B cell (primary cell): ENCODE results near the genes PURA, WDR55, PCDHA8, PCDHA13, PCDHB1 and PCDHGB4.

DNA sequence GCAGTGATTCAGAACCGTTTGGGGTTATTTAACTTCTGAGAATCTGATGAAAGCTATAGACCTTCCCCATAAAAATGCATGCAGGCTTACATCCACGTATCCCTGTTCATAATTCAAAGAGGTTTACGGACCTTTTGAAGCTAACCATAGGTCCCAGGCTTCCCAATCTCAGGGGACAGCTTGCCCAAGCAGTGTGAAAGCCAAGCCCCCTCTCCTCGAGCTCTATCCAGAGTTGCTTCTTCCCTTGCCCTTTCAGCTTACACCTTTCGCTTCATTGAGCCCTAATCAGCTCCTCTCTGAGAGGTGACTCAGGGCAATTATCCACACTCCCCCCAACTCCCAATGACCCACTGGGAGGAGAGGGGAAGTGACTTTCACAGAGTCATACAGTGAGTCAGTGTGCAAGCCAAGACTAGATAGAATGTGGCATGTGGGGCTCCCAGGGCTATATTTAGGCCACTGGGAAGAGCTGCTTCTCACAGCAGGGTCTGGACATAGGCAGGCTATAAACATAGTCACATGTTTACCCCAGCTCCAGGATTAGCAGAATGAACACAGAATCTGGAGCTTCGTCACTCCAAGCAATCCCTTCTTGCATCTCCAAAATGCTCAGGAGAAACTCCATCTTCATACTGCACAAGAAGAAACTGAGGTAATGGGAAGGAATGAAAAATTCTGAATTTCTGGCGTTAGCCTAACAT lies 57.4 kb downstream of the NRG2 start:
- PRO-cap = no peak
- CAGE, long polyA plus RNA = no peak

GRCh38 chr5:140113530-140114256 lies at the start of gene PURA:
TSS of gene PURA (plus strand) at chr5:140114109.
- PRO-cap = bidirectional peak, plus-strand start at chr5:140114128, minus-strand start at chr5:140113989
- CAGE, long polyA plus RNA = no peak

- PRO-cap = no peak
- CAGE, long polyA plus RNA = no peak
These were observed 59.5 kb downstream of the PFDN1 start for GRCh38 chr5:140243092-140244114.

DNA sequence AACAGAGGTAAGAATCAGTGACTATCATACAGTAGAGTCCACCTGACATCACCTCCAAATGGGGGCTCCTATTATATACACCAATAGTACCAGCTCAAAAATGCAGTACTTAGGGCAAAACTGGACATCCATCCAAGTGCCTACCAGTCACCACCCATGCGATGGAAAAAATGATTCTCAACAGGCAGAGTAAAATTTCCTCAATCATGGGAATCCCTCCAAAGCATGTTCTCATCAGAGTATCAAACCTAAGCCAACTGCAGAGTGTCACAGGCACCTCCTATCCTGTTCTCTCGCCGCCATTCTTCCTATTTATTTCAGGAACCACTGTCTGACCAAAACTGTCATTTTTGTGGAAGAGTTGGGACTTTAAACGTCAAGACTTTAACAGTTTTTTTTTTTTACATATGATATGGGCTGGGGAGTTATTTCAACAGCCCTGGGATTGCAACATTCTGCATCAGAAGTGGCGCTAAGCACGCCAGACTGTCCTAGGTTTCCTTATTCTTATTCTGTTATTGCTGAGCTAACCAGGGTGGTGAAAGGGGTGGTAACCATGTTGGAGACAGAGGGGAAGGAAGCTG lies 29.5 kb downstream of the PFDN1 start:
- PRO-cap = no peak
- CAGE, long polyA plus RNA = no peak

DNA sequence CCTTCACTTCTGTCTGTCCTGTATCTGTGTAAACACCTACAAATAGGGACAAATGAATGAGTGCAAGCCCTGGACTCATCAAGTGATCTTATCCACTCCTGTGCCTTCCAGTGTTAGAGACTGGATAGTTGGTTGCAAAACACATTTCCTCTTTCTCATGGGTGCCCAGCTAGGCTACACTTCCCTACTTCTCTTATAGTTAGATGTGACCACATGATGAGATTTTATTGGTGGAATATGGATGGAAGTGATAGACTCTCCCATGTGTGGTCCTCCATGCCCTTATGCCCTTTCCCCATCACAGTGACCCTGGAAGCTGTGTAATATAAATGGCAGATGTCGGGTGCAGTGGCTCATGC lies 17.0 kb upstream of the PFDN1 start:
- PRO-cap = no peak
- CAGE, long polyA plus RNA = no peak

DNA sequence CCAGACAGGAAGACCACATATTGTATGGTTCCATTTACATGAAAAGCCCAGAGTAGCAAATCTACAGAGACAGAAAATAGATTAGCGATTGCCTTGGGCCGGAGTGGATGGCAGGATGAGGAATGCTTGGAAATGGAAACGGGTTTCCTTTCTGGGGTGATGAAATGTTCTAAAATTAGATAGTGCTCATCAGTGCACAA lies 23.6 kb downstream of the SLC35A4 start:
- PRO-cap = no peak
- CAGE, long polyA plus RNA = no peak

DNA sequence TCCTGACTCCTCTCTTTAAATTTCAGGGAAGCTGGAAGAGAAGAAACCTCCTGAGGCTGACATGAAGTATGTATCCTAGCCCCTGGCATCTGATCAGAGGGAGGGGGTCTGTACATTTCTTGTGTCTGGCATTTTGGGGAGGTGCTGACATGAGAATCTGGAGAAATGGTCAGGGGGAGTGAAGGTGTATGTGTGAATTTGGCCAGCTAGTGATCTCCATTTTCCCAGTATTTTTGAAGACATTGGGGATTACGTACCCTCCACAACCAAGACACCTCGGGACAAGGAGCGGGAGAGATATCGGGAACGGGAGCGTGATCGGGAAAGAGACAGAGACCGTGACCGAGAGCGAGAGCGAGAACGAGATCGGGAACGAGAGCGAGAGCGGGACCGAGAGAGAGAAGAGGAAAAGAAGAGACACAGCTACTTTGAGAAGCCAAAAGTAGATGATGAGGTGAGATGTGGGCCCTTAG lies 6.0 kb upstream of the WDR55 start:
- PRO-cap = no peak
- CAGE, long polyA plus RNA = start-site peak on the minus strand centred at position 318 of the sequence, 53 bp wide, 14 and 11 reads in 2 replicates

- PRO-cap = bidirectional peak, plus-strand start at chr5:140664853, minus-strand start at chr5:140664752
- CAGE, long polyA plus RNA = no peak
These were observed at the start of gene WDR55 for GRCh38 chr5:140664566-140665282. TSS of gene WDR55 (plus strand) at chr5:140664904.

DNA sequence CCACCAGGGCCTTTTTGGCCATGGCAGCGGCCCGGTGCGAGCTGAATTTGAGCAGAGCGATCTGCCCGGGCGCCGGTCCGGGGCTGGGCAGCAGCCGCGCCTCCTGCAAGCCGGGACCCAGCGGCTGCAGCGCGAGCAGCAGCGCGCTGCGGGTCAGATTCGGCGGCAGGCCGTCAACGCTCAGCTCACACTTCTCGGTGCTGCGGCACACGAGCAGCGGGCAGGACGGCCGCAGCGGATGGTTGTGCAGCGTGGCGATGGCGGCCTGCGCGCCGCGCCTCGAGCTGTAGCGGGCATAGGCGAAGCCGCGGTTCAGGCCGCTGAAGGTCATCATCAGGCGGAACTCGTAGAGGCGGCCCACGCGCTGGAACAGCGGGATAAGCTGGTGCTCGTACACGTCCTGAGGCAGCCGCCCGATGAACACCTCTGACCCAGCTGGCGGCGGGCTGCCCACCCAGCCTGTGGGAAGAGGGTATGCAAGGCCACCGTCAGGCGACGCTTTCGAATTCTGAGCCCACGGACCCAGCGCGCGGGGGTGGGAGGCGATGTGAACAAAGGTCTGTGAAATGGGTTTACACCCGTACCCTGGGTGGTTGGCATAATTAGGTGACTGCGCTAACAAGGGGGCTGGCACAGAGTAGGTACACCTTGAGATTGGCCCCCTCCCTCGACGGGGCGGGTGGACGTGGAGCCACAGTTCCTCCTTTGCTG lies 773 bp downstream of the DND1 start:
- PRO-cap = no peak
- CAGE, long polyA plus RNA = no peak

DNA sequence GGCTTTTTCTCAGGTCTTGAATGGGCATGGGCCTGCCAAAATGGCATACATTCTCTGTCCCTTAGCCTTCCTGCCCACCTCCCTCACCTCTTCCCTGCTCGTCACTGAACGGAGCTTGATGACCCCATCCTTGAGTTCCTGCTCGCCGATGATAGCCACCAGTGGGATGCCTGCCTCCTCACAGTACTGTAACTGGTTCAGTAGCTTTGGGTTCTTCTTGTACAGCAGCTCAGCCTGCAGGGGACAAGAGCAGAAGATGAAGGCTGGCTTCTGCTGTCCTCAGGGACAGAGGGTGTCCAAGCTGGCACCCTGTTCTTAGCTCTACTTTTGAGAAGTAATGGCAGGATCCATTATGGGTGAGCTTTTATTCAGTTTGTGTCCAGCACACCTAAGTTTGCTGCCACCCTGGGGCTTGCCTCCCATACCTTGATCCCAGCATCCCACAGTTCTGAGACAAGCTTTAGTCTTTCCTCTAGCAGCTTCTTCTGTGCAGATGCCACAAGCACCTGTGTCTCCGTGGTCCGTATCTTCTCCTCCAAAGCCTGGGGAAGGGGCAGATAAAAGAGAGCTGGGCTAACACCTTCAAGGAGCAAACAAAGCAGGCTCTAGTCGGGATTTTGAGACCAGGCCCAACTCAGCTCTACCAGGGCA lies 1.3 kb upstream of the DND1 start:
- PRO-cap = no peak
- CAGE, long polyA plus RNA = no peak

DNA sequence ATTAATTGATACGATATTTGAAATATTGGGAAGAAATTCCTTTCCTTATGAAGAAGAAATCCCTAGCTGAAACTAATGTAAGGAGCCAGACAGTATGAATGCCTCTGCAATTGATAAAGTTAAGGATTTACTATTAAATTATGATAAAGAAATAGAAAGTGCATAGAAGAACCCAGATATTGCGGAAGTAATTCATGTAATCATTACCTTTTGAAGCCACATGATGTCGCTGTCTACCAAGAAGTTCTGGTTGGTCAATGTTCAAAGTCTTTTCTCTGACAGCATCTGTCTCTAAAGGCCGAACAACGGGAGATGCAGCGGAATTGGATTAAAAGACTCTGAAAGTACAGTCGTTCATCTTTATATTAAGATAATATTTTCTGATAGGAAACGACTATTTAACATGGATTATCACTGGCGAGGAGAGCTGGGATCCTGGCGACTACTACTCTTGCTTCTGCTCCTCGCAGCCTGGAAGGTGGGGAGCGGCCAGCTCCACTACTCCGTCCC lies at the start of gene PCDHA8:
Gene PCDHA8 (plus strand): TSS at position 269 of the 510 bp plus-strand sequence.
- PRO-cap = no peak
- CAGE, long polyA plus RNA = no peak

GRCh38 chr5:140857715-140858145 lies 2.0 kb downstream of the PCDHA10 start:
- PRO-cap = no peak
- CAGE, long polyA plus RNA = no peak

- PRO-cap = no peak
- CAGE, long polyA plus RNA = no peak
These were observed at the start of gene PCDHA13 for GRCh38 chr5:140882009-140882592. TSS of gene PCDHA13 (plus strand) at chr5:140882124.

DNA sequence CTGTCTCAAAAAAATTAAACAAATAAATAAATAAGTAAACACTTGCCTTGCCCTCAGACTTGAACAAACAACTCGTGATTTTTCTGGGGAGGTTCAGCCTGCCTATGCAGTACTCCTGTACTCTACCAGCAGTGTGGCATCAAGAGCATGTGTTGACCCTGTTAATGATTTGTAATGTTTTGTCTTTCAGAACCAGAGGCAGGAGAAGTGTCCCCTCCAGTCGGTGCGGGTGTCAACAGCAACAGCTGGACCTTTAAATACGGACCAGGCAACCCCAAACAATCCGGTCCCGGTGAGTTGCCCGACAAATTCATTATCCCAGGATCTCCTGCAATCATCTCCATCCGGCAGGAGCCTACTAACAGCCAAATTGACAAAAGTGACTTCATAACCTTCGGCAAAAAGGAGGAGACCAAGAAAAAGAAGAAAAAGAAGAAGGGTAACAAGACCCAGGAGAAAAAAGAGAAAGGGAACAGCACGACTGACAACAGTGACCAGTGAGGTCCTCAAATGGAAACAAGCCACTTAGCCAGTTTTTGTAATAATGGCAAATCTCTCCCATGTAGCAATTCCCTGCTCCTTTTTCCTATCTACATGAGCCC lies 41.6 kb upstream of the PCDHB1 start:
- PRO-cap = no peak
- CAGE, long polyA plus RNA = no peak

GRCh38 chr5:141051197-141051461 lies at the start of gene PCDHB1:
TSS of gene PCDHB1 (plus strand) at chr5:141051374.
- PRO-cap = no peak
- CAGE, long polyA plus RNA = no peak

DNA sequence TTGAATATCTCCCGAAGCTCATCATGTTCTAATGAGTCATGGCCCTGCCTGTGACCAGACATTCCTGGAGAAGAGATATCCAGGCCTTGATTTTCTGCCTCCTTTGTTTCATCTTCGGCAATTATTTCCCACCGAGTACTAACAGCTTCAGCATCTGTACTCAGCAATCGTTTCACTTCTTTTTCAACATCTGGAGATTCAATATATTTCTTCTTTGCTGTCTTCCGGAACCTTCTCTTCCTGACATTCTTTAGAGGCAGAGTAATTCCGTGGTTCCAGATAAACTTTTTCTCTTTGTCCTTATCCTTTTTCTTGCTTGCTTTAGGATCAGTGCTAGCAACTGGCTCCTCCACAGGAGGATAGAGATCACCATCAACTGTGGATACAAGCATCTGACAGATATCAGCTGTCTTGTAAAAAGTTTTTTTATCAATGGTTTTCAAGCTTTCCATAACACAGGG lies 1.2 kb downstream of the TAF7 start:
- PRO-cap = no peak
- CAGE, long polyA plus RNA = no peak

- PRO-cap = bidirectional peak, plus-strand start at chr5:141320385, minus-strand start at chr5:141320035
- CAGE, long polyA plus RNA = no peak
These were observed 535 bp downstream of the TAF7 start for GRCh38 chr5:141319835-141320662.

GRCh38 chr5:141355138-141355629 lies 363 bp downstream of the PCDHGA4 start:
- PRO-cap = no peak
- CAGE, long polyA plus RNA = no peak

- PRO-cap = no peak
- CAGE, long polyA plus RNA = no peak
These were observed at the start of gene PCDHGB4 for GRCh38 chr5:141387554-141387975. TSS of gene PCDHGB4 (plus strand) at chr5:141387698.

DNA sequence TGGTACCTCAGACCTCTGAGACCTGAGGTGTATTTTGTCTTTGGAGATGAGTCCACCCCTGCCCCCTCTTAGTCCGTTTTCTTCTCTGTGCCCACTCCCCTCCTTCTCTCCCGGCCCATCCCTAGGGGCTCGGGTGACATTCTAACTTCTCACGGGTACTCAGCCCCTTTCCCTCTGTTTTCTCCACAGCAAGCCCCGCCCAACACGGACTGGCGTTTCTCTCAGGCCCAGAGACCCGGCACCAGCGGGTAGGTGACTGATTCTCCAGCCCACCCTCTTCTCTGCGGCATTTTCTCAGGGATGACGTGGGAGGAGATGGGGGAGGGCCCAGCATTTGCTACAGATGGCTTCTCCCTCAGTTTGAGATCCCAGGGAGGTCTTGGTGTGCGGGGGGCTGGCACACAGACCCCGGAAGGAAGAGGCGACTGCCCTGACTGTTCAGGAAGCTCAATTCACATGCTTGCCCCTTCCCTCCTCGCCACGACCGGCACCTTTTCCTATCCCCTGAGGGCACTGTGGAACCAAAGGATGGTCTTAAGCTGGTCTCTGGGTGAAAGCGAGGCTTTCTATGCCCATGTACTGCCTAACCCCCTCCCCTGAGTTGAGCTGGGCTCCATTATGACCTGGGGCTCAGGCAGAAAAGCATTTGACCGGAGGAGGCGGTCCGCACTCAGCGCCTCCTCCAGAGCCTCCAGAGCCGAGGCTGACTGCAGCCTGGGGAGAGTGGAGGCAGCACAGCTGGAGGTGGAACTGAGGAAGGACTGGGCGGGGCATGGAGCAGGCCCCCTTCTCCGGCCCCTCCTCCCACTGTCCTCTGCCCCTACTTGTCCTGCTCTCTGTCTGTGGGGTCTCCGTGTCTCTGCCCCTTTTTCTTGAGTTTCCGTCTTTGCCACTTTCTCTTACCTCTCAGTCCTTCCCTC lies 6.0 kb downstream of the PCDHGC5 start:
- PRO-cap = no peak
- CAGE, long polyA plus RNA = no peak